WTC11 (cell line): ENCODE measurements around the genes CBARP, EFNA2, DAZAP1 and REXO1.

- PRO-cap, result no peak
These were observed 19.9 kb downstream of the SBNO2 start for GRCh38 chr19:1154093-1154569.

DNA sequence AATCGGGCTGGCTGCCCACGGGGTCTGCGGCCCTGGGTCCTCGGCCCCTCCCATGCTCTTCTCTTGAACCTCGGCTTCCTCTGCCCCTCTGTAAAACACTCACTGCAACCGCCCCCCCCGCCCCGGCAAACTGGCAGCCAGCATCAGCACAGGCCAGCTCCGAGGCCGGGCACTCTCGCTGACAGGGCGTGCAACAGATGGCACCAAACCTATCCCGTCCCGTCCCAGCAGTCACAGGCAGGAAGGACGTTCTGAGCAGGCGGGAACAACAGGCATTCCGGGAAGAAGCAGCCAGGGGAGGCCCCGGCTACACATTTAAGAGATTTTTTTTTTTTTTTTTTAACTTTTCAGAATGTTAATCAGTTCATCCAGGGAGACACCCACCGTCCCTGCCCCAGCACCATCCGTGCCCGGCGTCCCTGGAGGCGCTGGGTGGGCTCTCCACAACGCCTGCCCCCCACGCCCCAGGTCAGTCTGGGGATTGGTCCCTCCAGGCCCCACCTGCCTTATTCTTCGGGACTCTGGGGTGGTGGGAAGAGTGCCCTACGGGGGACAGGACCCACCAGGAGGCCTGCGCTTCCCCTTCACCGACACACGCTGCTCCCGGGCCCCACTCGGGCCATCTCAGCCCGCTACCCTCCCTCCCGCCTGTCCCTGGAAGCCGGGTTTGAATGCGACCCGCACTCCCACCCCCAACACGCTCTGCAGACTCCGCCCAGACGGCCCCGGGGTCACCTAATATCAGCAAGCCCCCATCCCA lies 1.2 kb downstream of the SBNO2 start:
- PRO-cap, result bidirectional peak, plus-strand start at position 509 of the sequence, minus-strand start at position 483 of the sequence; bidirectional peak, plus-strand start outside the sequence, minus-strand start at position 626 of the sequence

DNA sequence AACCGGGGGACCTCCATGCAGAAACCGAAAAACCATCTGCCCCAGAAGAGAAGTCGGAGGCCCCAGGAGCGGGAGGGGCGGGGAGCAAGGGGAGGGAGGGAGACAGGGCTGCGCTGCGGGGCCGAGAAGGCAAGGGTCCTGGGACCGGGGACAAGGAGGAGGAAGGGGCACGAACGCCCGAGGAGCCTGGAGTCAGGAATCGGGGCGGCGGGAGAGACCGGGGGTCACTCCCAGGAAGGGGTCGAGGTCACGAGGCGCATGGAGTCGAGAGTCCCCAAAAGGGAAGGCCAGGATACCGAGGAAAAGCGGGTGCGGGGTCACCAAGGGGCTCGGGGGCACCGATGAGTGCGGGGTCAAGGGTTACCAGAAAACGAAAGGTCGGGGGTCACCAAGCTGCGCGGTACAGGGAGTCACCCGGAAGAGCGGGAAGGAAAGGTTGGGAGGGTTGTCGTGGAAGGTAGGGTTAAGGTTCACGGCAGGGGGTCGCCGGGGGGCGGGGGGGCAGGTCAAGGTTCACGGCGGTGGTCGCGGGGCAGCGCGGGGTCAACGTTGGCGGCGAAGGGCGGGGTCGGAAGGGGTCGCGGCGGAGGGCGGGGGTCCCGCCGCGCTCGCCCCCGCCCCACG lies 528 bp downstream of the SBNO2 start:
- PRO-cap, result bidirectional peak, plus-strand start at position 139 of the sequence, minus-strand start outside the sequence; unidirectional peak, plus-strand start at position 227 of the sequence; bidirectional peak, plus-strand start at position 543 of the sequence, minus-strand start at position 424 of the sequence

DNA sequence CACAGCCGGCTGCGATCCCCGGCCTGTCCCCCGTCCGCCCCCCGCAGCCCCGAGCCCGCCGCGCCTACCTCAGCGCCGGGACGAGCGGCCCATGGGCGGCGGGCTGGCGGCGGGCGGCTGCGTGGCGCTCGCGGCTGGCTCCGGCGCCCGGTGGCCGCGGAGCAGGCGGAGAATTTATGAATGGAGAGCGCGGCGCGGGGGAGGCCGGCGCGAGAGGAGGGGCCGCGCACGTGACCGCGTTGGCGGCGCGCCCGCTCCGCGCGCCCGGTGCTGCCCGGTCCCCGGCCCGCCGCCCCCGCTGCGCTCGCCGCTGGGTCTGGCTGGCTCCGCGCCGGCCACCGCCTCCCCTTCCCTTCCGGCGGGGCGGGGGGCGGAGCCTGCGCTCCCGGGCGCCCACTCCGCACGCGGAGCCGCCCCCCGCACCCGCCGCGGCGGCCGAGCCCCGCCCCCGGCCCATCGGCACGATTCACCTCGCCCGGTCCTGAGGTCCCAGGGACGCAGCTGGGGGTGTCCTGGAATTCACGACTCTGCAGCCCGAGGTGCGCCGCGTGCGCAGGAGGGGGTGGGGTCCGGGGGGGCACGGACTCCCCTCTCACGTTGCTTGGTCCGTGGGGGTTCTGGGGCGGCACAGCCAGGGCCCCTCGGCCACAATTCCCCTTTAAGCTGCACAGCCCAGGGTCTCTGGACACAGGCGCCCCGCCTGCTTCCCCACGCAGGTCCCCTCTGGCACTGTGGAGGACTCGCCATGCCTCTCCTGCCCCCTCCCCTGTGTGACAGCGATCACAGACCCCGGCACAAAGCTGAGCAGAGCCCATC lies at the start of gene CBARP:
Gene CBARP (minus strand): TSS at position 318 of the 816 bp plus-strand sequence.
- PRO-cap, result bidirectional peak, plus-strand start at position 456 of the sequence, minus-strand start at position 318 of the sequence

GRCh38 chr19:1266292-1267330 lies 2.5 kb upstream of the CIRBP start:
- PRO-cap, result bidirectional peak, plus-strand start at chr19:1266747, minus-strand start at chr19:1266334

DNA sequence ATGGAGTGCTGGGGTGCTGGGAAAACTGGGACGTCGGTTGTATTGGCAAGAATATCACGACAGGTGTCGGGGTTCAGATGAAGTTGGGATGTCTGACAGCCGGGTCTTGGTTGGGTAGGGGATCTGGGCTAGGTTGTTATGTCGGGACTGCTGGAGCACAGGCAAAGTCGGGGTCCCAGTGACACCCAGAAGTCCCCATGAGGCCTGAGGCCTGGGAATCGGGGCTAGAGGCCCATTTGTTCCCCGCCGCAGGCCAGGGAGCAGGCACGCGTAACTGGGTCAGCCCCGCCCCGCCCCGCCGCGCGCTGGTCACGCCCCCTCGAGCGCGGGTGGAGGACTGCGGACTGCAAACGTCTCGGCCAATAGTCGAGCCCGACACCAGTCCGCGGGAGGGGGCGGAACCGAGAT lies 323 bp upstream of the CIRBP start:
- PRO-cap, result bidirectional peak, plus-strand start outside the sequence, minus-strand start at position 276 of the sequence

- PRO-cap, result no peak
These were observed 2.2 kb upstream of the EFNA2 start for GRCh38 chr19:1283144-1284156.

GRCh38 chr19:1285213-1286469 lies at the start of gene EFNA2:
EFNA2 (plus strand) TSS chr19:1285873.
- PRO-cap, result bidirectional peak, plus-strand start at chr19:1285588, minus-strand start at chr19:1285488; bidirectional peak, plus-strand start at chr19:1285925, minus-strand start at chr19:1285944

DNA sequence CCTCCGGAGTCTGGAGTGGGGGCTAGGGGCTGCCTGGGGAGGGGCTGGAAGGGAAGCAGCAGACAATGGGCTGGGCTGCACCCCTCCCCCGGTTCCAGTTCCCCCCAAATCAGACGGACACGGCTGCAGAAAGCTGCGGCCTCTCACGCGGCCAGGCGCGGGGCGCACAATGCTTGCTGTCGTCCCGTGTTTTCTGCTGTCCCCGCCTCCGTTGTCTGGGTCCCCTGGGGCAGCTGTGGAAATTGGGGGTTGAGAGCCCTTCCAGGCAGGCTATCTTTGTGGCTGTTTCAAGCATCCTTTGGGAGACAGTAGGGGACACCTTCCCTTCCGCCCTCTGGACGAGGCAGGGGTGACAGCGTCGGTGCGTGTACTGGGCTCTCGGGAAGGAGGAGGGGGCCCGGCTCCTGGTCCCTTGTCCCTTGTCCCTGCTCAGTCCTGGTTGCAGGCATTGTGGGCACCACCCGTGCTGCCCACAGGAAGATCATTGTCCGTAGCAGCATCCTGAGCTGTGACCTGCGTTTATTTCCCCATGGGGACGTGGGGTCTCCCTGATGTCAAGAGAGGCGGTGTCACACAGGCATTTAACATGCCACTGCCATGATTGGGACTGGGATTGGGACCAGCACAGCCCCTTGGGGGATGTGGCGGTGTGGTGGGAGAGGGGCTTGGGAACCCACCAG lies 23.1 kb upstream of the PWWP3A start:
- PRO-cap, result no peak

DNA sequence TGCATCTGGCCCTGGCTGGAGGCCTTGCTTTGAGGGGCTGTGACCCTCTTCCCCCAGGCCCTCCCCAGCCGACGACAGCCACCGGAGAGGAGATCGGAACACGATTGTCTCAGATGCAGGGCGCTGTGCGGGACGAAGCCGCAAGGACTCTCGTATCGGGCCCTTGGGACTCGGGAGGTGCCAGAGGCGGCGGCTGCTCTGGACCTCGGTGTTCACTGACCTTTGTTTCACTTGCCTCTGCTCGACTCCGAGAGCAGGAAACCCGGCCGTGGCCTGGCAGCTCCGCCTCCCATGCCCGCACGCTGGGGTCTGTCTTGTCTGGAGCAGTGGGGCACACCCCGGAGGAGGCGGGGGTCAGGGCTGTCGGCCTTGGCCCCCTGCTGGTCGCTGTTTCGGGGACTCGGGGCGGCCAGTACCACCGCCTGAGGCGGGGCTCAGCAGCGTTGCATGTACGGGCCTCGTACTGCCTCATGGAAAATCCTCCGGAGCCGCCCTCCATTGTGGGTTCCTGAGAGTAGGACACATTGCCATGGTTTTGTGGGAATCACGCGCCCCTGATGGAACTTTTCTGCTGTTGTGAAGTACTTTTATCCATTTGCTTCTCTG lies 5.8 kb upstream of the NDUFS7 start:
- PRO-cap, result no peak

DNA sequence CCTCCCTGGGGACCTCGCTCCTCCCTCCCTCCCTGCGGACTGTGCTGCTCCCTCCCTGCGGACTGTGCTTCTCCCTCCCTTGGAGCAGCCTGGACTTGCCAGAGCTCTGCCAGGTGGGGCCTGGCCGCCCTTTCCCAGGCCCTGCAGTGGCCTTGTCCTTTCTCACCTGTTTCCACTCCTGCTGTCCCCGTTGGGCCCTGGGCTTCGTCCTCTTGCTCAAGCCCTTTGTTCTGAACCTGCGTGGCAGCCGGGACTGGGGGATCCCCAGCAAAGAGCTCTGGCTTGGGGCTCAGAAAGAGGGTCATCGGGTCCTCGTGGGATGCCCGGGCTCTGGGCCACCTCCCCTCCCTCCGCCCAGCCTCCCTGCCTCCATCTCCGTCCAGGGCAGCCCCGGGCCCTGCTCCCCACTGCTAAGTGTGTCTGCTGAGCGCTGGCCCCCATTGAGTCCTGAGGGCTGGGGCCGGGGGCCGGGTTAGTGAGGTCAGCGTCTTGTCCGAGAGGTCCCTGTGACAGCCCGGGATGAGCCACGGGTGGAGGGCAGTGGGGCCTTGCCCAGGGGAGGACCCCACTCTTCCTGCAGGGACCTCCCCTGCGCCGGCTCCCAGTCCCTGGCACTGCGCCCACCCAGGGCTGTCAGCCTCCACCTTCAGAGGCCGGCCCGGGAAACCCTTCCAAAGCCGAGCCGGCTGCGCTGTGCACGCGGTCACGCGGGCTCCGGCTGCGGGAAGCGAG lies 6.5 kb downstream of the GAMT start:
- PRO-cap, result no peak

- PRO-cap, result bidirectional peak, plus-strand start at chr19:1407669, minus-strand start at chr19:1407217; bidirectional peak, plus-strand start at chr19:1407780, minus-strand start at chr19:1407800
These were observed at the start of gene DAZAP1 for GRCh38 chr19:1407367-1408469. DAZAP1 (plus strand) TSS chr19:1407586.

- PRO-cap, result bidirectional peak, plus-strand start at chr19:1408873, minus-strand start at chr19:1408848
These were observed 1.4 kb downstream of the DAZAP1 start for GRCh38 chr19:1408470-1409466.

DNA sequence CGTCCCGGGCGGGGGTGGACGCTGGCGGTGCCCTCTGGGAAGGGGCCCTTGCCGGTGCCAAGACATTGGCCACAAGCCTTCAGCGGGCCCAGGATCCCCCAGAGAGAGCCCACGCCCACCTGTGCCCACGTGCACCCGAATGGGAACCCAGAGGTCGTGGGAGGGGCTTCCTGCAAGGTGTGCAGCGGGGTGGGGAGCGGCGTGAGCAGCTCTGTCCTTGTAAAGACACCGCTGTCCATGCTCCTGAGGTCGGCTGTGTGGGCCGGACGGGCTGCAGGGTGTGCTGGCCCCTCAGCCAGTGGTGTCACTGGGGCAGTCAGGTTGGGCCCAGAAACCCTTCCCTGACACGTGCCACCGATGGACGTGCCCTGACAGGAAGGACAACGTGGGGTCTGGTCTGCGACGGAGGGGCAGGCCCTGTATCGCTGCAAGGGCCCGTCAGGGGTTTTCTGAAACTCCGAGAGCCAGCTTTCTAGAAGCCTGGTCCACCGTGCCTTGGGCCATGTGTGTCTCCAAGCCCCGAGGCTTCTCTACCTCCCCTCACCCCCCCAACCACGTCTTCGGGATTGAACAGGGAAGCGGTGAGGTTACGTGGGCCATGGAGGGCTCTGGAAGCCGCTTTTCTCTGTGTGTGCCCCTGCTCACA lies 4.2 kb upstream of the RPS15 start:
- PRO-cap, result no peak

GRCh38 chr19:1455356-1456500 lies 5.8 kb downstream of the APC2 start:
- PRO-cap, result no peak

- PRO-cap, result no peak
These were observed 4.1 kb upstream of the UQCR11 start for GRCh38 chr19:1609147-1610040.

GRCh38 chr19:1819987-1820545 lies 8.0 kb upstream of the ATP8B3 start:
- PRO-cap, result no peak

- PRO-cap, result unidirectional peak, plus-strand start at chr19:1848344; bidirectional peak, plus-strand start at chr19:1848598, minus-strand start at chr19:1848469; unidirectional peak, minus-strand start at chr19:1848694
These were observed at the start of gene REXO1 for GRCh38 chr19:1848151-1849112. REXO1 (minus strand) TSS chr19:1848483.

- PRO-cap, result no peak
These were observed 17.6 kb downstream of the ADAT3 start for GRCh38 chr19:1922662-1923386.

DNA sequence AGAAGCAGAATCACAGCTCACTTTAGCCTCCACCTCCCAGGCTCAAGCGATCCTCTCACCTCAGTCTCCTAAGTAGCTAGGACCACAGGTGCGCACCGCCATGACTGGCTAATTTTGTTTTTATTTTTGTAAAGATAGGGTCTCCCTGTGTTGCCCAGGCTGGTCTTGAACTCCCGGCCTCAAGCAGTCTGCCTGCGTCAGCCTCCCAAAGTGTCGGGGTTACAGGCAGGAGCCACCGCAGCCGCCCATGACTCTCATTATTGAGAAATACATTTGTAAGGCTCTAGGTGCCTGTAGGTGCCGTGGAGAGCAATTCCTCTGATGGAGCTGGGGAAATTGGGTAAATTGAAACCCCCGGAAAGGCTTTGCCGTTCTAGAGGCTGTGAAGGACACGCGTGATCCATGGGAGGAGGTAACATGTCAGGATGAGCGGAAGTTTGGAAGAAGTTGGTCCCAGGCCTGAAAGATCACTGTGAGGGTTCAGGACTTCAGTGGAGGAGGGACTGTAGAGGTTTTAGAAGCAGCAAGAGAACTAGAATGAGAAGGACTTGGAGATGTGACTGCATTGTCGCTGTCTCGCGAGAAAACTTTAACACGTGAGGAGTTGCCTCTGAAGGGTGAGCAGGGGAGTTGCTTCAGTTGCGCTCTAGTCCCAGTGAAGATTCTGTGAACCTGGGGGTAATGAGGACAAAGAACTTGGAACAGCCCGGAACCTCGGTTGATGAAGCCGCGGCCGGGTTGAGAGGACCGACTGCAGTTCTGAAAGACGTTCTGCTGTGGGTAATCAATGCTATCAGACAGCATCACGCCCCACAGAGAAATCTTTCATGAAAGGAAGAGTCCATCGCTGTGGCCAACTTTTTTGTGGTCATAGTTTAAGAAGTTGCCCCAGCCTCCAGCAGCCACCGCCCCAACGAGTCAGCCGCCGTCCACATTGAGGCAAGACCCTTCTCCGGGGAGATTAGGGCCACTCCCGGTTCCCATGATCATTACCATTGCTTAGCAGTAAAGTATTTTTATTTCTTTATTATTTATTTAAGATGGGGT lies 25.2 kb downstream of the CSNK1G2 start:
- PRO-cap, result no peak